Measurements from ENCODE around the gene SF3B1.

GRCh38 chr2:195612463-195613370 lies 44.3 kb upstream of the SLC39A10 start:
- PRO-cap: no peak

- PRO-cap: no peak
These were observed 37.5 kb downstream of the STK17B start for GRCh38 chr2:196133902-196134236.

DNA sequence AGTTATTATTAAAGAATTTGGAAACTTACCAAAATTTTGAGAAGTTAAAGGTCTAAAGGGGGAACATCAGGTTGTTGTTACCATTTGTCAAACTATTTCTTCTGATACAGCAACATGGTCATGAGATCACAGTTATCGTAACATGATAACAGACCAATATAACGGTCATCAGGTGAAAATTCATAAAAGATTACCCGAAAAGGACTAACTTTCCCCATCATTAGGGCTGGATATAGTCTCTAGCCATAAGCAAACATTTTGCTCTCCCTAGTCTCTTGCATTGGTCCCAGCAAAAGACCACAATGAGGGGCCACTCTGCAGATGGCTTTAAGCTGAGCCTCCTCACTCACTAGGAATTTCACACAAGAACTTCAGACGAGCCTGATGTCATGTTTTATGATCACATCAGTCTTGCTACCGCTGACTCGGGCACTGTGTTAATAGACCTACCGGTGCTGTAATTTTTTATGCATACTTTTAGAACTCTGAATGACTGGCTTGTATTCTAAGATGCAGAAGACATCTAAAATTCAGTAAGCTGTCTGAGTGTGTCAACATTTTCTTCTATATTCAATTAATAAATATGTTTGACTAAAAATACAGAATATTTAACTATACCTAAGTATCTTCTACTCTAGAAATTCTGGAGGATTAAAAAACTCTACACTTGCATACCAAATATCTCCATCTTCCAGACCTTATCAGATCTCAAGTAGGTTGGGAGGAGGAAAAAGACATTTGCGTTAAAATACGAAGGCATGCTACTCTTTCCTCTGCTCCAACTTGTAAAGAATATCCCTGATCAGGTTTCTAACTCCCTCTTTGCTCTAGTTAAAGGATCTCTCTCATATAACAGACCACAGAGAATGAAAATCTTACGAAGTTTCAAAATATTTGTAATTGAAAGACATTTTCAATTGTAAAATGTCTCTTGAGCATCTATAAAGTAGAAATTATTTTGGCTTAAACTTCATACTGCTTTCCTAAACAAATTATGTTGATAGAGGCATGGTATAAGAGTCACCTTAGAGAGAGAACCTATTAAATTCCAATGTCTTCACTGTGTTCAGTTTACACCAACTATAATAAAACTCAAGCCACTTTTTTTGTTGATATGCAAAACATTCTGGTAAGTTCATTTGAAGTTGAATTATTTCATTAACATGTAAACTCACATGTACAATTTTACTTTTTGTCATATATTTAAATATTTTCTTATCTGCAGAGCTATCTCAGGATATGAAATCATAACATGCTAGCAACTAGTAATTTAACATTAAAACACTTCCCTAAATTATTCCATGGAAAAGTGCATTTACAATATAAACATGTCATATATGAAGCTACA lies 34.9 kb downstream of the STK17B start:
- PRO-cap: no peak

GRCh38 chr2:196157670-196157863 lies 13.8 kb downstream of the STK17B start:
- PRO-cap: no peak

DNA sequence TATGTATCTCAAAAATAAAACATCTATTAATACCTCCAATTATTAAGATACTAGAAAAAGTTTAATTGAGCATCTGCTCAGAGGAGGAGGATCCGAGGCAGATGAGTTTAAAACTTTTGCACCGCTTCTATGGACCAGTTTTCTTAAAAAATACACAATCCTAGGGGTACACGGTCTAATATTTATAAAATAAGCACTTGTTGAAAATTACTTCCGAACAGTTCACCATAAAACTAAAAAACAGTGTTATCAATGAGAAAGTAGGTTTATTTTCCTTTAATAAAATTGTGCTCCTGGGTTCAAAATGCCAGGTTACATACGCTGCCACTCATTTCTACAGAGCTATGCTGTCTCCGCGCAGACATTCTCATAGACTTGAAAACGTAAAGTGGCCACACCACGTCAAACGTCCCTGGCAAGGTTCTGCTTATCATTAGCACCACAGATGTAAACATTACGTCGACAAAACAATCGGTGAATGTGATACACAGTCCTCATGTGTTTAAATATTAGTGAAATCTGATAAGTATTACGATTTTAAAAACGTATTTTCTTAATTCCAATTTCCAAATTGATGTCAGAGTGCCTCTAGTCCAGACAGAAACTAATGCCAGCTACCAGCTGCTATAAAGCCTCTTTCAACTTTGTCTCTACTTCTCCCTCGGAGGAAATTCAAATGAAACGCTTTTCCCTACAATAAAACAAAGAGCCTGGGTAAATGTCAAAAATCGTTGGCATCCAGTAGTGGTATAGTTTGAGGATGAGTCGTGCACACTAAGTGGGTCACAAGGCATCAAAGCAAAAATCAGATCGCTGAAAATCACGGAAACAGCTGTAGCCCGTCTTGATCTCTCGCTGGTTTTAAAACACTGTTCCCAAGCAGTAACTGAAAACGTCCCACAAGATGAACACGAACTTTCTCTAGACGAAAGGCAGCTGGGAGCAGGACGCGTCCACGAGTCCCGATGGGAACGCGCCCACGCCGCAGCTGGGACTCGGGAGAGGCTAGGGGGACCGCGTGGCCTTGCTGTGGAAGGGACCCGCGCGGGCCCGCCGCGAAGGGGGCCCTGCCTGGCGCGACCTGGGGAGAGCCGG lies 1.1 kb downstream of the STK17B start:
- PRO-cap: no peak

GRCh38 chr2:196189075-196189385 lies 17.7 kb upstream of the STK17B start:
- PRO-cap: no peak

DNA sequence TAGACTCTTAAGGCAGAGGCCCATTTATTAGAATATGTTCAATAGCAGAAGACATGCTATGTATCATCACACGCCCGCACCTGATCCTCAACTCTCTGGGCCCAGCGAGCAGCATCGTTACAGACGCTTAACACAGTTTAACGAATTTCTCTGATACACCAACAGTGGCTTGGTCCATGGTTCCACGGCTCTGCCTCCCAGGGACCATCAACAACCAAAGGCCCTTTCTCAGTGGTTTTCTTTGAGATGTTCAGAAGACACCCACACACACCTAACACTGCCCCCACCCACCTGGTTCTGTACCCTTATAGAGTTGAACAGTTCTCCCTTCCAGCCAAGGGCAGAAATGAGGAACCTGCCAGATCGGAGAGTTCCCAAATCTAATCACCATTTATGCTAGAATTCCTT lies 118.5 kb downstream of the HECW2 start:
- PRO-cap: no peak

GRCh38 chr2:196718819-196719446 lies 79.4 kb downstream of the CCDC150 start:
- PRO-cap: no peak

DNA sequence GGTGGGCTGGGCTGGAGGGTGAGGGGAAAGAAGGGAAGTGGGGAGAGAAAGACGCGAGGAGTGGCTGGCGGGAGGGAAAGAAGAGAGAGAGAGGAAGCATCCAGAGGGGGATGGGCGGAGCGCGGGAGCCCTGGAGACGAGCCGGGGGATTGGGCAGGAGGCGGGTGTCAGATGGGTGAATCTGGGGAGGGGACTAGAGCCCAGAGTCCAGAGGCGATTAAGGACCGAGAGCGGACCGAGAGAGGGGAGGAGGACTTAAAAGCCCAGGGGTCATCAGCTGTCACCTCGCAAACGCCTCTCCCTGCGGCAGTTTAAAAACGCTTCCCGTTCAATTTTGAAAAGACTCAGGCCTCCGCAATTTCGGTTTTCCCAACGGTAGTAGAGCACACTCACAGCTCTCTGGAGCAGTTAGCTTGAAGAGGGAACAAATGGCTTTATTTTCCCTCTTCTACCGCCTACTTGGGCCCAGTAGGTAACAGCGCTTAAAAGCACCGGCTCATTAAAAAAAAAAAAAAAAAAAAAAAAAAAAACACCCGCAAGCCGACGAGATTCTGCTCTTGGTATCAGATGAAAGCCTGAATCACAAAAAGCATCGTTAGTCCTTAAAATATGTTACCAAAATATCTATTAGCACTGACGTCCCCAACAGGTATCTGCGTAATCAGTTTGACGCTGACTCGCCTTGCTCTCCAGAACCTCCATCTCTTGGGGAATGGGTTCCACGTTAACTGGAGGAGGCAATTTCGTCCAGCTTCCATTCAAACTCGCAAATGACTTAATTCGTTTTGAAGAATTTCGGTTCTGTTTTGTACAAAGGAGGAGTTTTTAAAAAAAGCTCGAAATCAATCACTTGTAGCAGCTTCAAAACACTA lies 638 bp upstream of the PGAP1 start:
- PRO-cap: no peak

GRCh38 chr2:197158516-197159268 lies 151.9 kb downstream of the ANKRD44 start:
- PRO-cap: no peak

DNA sequence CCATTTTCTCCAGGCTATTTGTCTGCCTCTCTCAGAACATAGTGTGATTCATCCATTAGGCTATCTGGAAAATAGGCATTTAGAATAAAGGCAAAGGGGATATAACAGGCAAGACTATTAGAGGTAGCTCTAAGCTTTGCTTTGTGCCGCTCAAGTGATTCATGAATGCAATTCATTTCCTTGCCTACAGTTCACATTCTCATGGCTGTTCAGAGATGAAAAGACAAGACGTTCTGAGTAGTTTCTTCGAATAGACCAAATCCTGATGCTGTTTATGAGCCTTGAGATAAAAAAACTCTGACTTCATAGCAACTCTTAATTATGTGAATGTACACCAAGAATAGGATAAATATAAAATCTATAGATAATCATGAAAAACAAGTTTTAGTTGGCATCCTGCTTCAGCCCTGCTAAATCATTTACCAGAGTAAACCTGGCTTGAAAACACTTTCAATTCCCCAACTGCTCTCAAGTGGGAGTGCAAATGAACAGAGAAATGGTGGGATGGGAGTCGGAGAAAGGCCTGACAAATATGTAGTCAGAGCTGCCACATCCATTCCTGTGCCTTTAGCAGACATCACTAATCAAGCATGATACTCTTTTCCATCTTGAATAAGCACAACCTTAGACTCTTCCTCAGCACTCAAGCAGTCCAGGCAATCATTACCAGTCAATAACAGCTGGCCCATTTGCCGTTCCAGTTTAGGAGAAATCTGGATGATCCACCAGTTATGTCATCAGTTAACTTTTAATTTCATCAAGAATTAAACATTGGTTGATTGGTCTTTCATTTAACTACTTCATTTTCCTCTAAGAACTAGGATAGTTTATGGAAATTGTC lies 101.4 kb downstream of the ANKRD44 start:
- PRO-cap: no peak

DNA sequence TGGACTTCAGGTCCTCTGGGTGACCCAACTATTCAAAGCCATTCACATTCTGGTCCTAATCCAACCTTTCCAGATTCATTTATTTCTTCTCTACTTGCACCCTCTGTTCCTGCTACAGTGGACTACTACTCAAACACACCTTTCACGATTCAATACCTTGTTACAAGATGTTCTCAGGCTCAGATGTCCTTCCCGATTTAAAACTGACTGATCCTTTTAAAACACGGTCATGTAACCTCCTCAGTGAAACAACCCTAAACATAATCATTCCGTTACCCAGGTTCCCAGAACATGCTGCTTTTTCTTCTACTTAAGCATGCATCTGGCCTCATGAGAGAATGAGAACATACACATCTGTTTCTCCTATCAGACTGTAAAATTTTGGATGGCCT lies 1.2 kb downstream of the SF3B1 start:
- PRO-cap: no peak

DNA sequence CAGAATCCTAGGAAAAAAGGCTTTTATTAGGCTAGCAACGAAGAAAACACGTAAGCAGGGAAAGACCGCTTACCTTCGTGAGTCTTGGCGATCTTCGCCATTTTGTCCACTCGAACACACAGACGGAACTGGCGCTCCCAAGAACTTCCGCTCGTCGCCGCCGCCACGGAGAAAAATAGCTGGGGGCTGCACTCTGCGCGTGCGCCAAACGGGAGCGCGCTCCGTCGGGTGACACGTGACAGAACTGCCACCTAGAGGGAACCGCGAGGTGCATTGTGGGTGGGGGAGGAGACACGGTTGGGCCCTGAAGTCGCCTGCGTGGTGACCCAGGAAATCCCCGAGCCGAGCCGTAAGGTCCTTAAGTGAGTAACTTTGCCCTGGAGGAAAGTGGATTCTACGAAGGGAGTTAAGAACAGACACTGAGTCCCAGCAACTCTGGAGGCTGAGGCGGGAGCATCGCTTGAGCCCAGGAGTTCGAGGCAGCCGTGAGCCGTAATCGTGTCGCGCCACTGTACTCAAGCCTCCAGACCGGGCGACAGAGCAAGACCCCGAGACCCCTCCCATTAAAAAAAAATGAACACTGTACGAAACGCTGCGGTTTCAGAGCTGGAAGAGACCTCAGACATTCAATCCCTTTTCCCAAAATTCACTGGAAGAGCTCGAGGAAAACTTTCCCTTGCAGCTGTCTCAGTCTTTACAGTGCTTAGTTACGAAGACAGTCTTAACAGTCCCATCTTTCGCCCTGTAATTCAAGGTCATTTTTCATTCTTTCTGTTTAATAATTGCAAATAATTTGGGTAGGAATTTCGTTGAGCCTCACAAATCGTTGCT lies at the start of gene SF3B1:
Gene SF3B1, minus strand, starts transcription at position 130 of the 831 bp plus-strand sequence.
- PRO-cap: bidirectional peak, plus-strand start at position 390 of the sequence, minus-strand start at position 120 of the sequence

- PRO-cap: no peak
These were observed 13.3 kb downstream of the HSPD1 start for GRCh38 chr2:197486045-197487110.

DNA sequence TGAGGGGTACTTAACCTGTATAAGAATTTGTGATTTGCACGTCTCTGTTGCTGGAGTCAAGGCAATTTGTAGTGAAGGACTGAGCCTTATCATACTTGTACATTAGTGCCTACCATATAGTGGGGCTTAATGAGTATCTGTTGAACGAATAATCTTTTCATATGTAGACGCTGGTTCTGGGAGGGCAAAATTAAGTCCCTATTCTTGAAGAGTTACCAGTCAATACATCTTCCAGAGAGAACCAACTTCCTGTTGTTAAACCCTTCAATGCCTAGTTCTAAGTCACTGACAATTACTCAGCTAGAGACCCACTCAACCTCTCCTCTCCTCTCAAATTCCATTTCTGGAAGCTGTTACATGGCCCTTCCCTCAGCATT lies 1.2 kb upstream of the MOB4 start:
- PRO-cap: no peak

GRCh38 chr2:197808860-197809433 lies 4.6 kb downstream of the PLCL1 start:
- PRO-cap: no peak

- PRO-cap: no peak
These were observed 87.4 kb downstream of the PLCL1 start for GRCh38 chr2:197891731-197892283.

DNA sequence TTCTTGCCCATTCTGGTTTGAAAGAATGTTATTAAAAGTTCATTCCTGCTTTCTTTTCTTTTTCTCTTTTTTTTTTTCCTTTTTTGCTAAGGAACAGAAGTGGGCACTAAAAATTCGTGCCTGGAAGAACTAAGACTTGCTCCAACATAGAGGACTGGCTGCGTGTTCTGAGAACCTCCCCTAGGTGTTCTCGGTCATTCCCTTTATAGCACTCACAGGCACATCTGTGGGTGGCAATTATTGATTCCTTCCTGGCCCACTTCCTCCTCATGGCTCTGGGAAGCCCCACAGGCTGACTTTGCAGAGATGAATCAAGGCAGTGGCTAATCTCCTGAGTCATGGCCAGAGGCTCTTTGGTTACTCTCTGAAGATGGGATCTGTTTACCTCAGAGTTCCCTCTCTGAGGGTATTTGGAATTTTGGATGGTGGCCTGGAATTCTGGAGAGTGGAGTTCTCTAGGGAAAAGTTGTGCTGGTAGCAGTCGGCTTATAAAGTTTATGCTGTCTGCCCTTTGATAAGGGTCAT lies 104.9 kb downstream of the PLCL1 start:
- PRO-cap: no peak

DNA sequence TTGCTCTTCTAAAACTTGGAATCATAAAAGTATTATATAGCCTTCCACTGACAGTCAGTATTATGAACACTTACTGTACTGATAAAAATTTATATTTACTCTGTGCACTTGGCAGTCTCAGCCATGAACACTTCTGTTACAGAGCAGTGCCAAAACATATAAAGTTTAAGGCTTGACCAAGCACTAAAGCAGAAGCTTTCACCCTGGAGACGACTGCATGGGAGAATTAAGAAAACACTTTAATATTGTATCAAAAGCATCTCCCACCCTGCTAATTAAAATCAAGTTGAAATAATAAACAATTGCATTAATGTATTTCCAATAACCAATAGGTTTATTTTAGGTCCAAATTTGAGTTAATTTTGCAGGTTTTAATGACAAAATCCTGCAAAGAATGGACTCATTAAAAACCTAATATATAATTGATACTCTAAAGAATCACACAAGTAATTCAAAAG lies 750.9 kb downstream of the SATB2 start:
- PRO-cap: no peak

- PRO-cap: no peak
These were observed 91.2 kb downstream of the SATB2 start for GRCh38 chr2:199366391-199367098.